Vermiform appendix (tissue), 1 donor: ENCODE results near the genes OR4E2 and AJUBA.

GRCh38 chr14:21062117-21062634 lies 4.6 kb downstream of the RNASE8 start:
- PRO-cap: no peak

GRCh38 chr14:21072045-21072695 lies 2.1 kb downstream of the ARHGEF40 start:
- PRO-cap: no peak

- PRO-cap: no peak
Measured at GRCh38 chr14:21208797-21209236, 53.0 kb upstream of the OR5AU1 start.

GRCh38 chr14:21224143-21225481 lies 44.6 kb downstream of the HNRNPC start:
- PRO-cap: no peak

DNA sequence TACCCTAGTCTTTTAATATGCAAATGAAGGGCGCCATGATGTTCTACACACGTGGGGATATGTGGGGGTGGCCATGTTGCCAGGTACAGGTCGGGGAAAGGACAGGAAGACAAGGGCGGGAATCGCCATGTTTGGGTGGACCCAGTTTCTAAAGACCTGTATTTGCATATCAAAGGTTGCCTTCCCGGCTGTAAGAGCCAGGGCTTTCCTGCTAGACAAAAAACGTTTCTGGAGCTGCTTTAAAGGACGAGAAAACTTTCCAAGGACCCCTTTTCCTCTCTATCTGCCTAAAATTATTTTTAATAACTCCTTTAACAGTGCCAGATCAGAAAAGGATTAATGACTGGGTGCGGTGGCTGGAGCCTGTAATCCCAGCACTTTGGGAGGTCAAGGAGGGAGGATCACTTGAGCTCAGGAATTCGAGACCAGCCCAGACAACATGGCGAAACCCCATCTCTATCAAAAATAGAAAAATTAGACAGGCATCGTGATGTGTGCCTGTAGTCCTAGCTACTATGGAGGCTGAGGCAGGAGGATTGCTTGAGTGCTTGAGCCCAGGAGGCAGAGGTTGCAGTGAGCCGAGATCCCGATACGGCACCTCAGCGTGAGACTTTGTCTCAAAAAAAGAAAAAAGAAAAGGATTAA lies 29.1 kb downstream of the RPGRIP1 start:
- PRO-cap: bidirectional peak, plus-strand start at position 186 of the sequence, minus-strand start outside the sequence

- PRO-cap: no peak
Measured at GRCh38 chr14:21653677-21653885, at the start of gene OR4E2. Gene OR4E2, plus strand, starts transcription at chr14:21653835.

DNA sequence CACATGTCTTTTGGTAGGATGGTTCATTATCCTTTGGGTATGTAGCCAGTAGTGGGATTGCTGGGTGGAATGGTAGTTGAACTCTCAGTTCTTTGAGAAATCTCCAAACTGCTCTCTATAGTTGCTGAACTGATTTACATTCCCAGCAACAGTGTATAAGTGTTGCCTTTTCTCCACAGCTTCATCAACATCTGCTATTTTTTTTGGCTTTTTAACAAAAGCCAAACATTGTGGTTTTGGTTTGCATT lies 190.6 kb upstream of the OR4E1 start:
- PRO-cap: unidirectional peak, minus-strand start at position 186 of the sequence

DNA sequence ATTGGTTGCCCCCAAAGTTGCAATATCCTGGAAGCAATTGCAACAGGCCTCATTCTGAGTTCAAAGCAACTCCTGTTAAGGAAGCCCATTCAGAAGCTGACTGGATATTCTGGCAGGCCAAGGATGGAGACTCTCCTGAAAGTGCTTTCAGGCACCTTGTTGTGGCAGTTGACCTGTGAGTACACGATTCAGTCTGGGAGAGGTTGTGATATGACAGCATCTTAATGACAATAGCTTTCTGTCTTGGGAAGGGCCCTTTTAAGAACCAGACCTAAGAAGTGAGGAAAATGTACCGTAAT lies 420.8 kb downstream of the DAD1 start:
- PRO-cap: unidirectional peak, plus-strand start at position 52 of the sequence

DNA sequence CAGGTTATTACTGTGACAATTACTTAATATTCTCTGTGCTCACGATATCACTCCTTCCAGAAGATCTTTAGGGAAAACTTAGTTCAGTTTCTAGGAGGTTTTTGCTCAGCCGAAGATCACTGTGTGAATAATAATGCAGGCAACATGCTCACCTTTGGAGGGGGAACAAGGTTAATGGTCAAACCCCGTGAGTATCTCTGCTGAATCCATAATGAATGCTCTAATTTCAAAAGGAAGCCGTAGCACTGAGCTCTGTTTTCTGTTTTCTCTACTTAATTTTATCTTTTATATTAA lies 87.6 kb downstream of the DAD1 start:
- PRO-cap: no peak

- PRO-cap: bidirectional peak, plus-strand start at chr14:22510219, minus-strand start at chr14:22509985
Measured at GRCh38 chr14:22509649-22510389, 79.2 kb downstream of the DAD1 start.

DNA sequence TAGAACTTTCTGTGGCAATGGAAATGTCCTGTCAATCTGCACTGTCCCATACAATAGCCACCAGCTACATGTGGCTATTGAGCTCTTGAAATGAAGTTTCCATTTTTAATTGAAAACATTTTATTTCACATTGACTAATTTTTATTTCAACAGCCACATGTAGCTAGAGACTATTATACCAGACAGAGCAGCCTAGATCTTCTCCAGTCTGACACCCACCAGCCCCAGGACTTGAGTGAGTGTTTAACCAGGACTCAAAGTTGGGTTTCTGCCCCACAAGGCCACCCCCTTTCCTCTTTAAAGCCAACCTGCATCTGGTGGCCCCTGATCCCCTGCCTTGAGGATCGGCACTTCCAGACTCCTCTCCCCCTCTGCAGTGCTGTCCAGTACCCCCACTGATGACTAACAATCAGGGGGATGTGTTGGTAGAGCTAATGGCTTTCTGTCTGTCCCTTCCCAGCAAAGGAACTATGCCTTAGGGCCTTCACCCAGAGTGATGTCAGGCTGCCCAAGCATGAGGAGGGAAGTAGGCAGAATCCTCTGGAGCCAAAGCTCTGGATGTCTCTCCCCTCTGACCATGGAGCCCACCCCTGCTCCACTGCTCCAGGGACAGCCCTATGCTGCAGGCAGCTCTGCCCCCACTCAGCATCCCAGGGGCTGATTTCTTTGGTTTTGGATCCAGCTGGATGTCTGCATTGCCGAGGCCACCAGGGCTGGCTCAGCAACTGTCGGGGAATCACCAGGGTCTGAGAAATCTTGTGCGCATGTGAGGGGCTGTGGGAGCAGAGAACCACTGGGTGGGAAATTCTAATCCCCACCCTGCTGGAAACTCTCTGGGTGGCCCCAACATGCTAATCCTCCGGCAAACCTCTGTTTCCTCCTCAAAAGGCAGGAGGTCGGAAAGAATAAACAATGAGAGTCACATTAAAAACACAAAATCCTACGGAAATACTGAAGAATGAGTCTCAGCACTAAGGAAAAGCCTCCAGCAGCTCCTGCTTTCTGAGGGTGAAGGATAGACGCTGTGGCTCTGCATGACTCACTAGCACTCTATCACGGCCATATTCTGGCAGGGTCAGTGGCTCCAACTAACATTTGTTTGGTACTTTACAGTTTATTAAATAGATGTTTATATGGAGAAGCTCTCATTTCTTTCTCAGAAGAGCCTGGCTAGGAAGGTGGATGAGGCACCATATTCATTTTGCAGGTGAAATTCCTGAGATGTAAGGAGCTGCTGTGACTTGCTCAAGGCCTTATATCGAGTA lies 42.9 kb downstream of the DAD1 start:
- PRO-cap: no peak

- PRO-cap: no peak
Measured at GRCh38 chr14:22548385-22548718, 40.7 kb downstream of the DAD1 start.

DNA sequence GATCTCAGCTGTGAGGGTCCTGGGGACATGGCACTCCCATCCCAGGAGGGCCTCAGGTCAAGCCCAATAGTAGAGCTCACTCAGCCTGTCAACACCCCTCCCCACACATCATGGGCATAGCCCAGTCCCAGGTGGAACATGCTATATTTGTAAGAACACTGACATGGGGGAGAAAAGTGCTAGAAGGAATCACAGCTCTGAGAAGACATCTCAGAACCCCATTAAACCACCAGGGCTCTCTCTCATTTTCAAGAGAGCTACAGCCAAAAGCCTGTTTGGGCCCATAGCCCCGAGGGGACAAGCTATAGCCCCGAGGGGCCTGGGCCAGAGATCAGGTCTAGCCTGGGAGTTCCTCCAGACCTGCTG lies 4.6 kb downstream of the MMP14 start:
- PRO-cap: unidirectional peak, plus-strand start at position 287 of the sequence

GRCh38 chr14:22844252-22844551 lies 7.8 kb downstream of the MMP14 start:
- PRO-cap: no peak

- PRO-cap: no peak
Measured at GRCh38 chr14:22844552-22844783, 8.1 kb downstream of the MMP14 start.

DNA sequence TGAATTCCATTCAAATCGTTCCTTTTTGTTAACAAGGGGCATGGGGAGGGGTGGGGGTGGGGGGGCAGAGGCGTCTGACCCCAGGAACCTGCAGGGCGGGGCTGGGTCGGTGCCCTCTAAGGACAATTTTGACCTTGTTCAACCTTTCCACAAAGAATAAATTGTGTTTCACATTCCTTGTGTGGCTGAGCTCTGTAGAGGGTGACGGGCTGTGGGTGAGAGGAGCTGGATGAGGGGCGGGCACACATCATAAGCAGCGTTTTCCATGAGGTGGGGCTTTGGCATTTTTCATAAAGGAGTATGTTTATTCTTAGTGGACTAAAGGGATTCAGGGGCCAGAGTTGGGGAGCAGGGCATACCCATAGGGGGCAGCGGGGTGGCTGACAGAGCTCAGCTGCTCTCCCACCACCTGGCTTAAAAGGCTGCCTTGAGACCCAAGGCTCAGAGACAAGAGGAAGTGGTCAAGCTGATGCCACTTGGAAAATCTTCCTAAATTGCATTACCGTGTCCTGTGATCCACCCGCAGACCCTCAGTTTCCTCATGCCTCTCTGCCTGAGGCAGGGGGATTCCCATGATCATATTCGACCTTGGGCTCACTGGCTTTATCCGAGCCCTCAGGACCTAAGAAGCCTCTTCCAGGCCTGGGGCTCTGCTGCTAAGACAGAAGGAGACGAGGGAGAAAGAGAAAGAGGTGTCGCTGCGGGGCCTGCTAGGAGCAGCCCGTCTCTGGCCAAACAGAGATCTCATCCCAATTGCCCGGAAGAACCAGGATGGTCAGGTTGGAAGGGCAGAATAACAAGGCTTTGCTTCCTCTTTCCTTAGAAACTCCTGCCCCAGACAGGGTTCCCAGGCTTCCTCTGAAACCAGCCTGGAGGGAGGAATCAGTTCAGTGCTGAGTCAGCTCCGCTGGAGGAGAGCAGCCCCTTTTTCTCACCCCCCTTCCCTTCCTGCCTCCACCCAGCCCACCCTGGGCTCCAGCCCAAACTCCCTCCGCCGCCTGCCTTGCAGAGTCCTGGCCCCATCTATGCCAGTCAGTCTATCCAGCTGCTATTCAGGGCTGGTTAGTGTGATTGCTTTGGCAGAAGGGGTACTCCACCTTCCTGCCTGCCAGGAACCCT lies 11.6 kb downstream of the MMP14 start:
- PRO-cap: no peak

DNA sequence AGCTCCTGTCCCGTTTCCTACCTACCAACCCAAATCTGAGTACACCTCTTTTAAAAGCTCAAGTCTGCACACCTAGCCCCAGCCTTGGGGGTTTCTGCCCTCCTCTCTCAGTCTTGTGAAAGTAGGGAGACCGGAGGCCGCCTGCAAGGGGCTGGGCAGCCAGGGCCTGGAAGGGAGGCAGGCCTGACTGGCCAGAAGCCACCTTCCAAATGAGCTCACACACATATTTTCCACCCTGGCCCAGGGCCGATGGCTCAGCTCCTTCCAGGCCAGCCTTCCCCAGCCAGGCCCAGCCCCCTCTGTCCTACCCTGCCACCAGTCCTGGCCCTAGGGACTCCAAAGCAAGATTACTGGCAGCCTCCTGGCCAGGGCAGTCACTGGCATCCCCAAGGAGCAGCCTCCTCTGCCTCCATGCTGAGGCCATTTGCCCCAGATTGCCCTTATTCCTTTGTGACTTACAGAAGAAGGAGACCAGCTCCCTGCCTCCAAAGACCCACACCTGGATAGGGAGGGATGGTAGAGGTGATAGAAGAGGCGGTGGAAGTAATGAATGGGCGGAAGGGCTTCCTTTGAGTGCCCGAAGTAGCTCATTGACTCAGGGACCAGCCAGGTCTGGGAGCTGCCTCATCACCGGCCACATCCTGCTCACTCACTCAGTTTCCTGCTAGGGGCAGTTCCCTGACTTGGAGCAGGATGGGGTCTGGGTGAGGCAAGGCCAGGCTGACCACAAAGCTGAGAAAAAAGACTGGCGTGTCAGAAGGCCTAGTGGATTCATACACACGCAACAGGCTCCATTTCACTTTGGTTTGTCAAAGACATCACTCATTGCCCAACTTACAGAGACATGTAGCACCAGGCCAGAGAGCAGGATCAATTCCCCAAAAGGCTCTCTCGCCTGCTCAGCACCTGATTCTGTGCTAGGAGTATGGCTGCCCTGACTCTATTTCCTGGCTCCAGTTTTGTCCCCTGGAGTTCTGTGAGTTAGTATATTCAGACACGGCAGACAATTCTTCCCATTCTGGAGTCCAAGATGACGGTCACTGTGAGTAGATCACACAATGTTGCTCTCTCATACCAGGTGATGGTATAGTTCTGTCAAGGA lies 14.9 kb downstream of the MMP14 start:
- PRO-cap: bidirectional peak, plus-strand start at position 756 of the sequence, minus-strand start at position 651 of the sequence

DNA sequence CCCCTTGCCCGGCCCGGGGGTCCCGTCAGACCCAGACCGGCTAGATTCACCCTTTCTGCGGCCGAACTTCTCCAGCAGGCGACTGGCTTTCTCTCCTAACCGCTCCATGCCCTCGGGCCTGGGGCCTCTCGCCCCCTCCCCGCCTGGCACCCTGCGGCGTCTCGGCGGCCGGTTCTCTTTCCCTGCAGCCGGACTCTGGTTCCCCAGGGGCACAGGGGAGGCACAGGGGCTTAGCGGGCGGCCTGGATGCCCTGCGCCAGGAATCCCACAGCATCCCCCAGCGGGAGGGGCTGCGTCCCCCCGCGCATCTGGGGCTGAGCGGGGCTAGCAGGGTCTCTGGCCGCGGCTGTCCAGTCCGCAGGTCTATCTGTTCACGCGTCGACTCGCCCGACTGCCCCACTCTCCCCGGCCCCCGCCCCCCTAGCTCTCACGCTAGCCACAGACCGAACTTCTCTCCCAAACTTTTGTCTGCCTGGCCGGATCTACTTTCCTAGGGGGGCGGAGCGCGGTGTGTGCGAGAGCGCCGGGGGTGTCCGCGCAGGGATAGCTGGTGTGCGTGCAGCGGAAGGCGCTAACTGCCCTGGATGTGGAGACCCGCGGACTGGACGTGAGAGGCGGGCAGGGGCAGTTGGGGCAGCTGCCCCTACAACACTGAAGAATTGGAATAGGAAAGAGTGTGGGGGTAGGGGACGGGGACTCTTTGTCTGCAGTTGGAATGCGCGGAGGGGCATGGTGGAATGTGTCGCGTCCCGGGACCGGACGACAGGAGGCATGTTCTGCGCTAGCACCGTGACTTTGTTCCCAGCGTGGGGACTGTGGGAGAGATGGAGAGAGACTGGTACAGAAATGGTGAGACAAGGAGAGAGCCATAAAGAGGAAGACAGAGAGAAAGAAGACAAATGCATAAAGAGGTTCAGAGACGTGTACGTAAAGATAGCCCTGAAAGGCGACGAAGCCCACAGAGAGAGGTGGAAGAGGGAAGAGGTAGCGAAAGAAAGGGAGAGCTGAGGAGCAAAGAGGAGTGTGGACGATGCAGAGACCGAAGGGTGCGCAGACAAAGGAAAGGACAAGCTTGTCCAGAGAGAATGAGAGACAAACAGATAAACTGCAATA lies at the start of gene AJUBA:
Gene AJUBA, minus strand, starts transcription at position 393 of the 1,113 bp plus-strand sequence.
- PRO-cap: bidirectional peak, plus-strand start at position 578 of the sequence, minus-strand start at position 365 of the sequence

GRCh38 chr14:23025477-23026536 lies 8.9 kb downstream of the PSMB5 start:
- PRO-cap: no peak

DNA sequence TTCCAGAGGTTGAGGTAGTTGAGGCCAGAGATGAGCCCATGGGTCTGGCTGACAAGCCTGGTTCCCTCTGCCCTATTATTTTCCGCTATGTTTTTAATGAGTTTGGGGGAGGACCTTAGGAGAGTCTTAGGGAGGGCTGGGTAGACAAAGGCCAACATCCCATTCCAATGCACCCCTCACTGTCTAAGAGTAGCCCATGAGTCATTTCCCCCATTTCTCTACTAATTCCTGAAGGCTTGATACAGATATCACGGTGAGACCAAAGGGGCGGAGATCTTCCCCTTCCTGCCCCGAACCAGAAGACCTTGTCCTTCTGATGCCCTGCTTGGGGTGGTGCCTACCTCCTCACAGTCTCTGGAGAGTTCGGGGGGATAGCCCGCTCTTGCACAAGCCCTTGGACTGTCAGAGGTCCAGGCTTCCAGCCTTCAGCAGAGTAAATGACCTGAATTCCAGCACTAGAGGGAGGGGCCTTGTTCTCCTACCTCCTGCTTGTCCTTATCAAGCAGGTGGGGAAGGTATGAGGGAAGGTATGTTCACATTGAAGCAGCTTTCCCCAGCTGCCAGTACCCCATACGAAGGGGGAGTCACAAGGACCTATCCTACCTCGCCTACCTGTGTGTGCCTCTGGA lies 3.5 kb downstream of the PSMB11 start:
- PRO-cap: no peak